Left common carotid artery plus branches (tissue), 1 donor: ENCODE measurements around a stretch of chr9.

DNA sequence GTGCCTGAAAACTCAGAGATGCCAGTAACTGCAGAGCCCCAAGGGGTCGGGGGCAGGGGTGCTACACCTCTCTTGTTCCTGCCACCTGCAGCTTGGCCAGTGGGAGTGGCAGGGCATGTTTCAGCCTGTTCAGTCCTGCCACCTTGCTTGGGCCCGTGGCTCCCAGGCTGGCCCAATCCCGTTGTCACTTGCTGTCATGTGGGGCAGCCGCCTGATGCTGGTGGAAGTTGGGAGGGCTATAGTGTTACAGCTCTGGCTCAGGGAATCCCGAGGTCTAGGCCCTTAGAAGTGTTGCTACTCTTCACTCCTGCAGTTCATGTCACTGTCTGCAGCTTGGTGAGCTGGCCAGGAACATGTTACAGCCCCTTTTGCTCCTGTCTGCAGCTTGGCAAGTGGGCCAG is 10.1 kb downstream of the FSD1L start:
- PRO-cap, result no peak

- PRO-cap, result no peak
Observed at GRCh38 chr9:105458358-105458916, 10.6 kb downstream of the FSD1L start.

DNA sequence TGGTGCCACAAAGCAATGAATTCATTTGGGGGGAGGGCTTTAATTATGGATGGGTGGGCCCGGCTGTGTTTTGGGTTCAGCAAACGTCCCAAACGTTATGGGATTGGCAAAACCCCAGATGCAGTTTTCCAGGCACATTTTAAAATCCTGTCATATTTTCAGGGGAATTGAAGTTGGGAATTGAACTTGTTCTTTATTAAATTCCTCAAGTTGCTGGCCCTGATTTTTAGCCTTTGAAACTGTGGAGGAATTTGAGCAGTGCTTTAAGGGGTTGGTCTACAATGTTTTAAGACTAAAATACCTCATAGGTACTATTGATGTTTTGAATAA is 558.4 kb upstream of the ZNF462 start:
- PRO-cap, result no peak

GRCh38 chr9:106675614-106676499 is 187.1 kb upstream of the ZNF462 start:
- PRO-cap, result no peak

- PRO-cap, result no peak
Observed at GRCh38 chr9:106755563-106756383, 107.2 kb upstream of the ZNF462 start.

DNA sequence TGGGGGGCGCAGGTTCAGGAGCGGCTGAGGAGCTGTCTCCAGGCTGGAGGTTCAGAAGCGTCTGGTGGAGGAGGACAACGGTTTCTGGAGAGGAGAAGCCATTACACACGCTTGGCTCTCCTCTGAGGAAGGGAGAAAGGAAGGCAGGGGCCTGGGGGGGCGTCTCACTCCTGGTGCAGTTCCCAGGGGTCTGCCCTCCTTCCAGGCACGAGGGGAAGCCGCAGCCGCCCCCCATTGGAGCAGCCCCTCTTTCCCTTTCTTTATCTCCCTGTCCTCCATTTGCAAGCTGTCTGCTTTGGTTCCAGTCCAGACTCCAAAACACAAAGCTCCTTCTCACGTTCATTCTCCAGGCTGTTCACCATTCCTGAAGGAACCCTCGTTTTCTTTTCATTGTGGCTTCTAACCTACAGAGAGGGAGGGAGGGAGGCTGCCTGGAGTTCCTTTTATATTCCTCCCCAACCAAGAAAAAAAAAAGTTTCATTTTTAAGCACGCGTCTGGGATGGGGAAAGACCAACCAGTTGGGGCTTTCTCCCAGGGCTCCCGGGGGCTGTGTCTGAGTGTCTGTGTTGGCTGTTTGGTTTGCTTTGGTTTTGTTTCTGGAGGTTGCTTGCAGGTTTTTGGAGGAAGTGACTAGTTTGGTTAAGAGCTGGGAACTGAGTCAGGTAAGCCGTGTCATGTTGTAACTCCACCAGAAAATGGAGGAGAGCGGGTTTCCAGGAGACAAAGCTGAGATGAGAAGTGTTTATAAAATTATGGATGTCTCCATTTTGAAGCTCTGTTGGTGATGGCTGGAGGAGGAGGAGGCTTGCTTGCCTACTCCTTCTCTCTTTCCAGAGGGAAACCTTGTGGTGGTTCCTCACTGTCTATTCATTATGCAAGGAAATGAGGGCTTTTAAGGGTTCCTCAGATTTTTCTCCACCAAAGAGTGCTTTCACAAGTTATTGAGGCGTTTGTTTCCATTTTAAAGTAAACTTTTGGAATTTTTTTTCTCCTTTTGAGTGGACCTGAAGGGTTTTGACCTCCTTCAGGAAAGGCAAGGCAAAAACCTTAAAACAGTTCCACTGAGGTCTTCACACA is 1.6 kb downstream of the ZNF462 start:
- PRO-cap, result no peak

DNA sequence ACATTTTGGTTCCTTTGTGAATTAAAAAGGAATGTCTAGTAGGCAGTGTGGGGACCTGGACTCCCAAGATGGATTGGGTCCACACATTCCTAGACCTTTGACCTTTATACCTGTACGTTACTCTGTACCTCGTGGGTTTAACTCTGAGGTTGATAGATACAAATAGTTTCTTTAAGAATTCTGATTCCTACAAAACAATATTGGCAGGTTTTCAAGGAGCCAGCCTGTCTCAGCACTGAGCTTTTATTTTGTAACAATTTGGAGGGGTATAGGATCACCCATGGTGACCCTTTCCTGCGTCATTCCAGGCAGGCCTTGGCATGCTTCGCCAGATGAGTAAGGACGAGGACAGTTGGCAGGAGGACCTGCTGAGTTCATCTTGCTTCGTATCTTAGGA is 17.8 kb downstream of the ZNF462 start:
- PRO-cap, result no peak

DNA sequence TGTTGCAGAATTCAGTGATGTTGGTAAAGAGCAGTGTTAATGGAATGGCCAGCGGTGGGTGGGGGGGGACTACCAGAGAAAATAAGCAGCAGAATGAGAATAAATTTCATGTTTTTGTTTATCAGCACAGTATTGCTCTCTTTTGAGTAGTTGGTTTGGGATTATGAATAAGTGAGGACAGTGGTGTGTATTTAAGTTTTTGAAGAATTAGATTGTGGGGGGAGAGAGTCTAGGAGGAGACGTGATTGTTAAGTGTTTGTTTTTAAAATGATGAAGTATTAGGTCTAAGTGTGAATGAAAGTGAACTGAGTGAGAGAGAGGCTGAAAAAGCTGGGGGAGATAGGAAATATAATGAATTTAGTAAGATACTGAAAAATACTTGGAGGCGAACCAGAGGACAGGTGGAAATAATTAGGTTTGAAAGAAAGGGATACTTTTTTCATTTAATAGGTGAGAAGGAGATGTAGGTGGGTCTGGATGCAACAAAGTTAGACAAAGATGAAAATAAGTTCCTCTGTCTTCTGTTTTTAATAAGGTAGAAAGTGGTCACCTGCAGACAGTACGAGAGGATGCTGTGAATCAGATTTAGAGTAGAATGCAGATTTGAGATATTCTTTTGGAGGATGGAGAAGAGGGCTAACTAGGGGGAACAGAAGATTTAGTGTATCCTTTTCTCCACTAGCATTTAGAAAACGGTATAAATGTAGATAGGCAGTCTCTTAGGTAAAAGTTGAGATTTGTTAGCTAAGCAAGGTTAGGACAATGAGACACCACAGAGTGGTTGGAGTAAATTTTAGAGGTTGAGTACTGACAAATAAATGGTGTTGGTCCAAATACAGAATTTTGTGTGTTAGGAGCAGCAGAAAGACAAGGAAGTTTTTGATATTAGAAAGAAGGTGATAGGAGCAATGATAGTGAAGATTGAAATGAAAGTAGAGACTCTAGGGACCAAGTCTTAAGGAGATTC is 12.2 kb downstream of the RAD23B start:
- PRO-cap, result no peak

GRCh38 chr9:107338458-107338937 is 55.4 kb downstream of the RAD23B start:
- PRO-cap, result no peak

DNA sequence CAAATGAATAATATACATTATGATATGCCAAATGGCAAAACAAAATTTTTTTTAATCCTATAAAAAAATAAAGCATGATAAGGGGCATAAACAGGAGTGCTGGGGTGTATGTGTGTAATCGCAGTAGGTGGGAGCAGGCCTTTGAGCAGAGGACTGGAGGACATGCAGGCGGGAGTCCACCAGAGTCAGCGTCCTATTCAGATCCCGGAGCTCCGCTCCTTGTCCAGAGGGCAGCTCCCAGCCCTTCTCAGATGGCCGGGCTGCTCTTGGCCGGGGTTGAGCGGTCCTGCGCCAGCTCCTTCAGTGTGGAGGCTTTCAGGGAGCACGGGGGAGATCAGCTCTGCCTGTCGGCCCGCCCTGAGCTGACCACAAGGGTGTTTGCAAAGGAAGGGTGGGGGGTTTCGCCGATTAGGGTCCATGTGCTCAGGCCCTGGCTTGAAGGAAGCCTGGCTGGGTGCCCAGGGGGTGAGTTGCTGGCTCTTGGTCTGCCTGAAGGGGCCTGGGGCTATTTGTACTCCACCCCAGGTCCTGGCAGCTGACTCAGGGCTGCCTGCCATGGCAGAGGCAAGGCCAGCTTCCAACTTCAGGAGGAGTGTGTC is 249.9 kb upstream of the KLF4 start:
- PRO-cap, result no peak

DNA sequence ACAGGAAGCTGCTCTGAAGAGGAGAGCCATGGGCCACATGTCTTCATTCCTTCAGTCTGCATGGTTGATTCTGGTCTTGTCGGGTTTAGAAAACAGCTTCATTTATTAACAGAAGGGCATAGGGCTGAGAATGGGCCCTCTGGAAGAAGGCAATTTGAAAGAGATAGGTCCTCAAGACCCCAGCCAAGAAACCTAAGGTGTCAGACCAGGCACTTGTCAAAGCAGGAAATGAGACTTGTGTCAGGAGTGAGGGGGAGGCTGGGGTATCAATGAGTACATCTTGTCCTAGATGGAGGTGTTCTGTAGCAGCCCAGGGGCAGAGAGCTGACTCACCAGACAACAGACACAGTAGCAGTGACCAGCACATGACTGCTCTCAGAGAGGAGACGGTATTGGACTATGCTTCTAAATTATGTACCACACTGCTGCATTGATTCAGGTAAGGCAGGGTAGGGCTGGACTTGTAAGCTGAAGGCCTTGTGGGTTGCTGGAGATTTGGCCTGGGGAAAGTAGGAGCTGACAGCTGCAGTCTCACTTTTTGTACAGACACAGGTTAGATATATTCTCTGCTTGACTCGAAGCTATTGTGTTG is 551.2 kb upstream of the KLF4 start:
- PRO-cap, result no peak

DNA sequence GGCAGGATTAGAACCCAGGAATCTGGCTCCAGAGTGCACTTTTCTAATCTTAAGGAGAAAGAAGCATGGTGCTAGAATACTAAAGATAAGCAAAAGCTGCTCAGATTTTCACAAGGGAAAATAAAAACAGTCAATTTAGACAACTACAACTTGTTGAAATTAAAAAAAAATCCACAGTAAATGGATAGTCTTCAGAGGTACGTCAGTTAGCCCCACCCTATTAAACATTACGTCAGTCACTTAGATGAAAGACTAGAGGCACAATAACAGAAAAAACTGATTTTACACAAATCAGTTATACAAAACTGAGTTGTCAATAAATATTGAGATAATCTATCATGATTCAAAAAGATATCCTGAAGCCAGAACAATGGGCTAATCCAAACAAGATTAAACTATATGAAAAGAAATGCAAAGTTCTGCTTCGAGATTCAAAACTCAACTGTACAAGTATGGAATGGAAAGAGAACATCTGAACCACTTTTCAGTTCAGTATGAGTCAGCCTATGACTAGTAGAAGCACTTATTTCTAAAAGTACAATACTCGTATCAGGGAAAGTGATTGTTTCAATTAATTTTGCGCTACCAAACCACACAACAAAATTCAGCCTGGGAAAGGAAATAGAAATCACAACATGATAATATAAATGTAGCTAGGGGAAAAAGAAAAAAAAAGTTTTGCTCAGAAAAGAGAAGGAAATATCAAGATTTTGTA is 9.2 kb downstream of the TMEM245 start:
- PRO-cap, result no peak

- PRO-cap, result no peak
Observed at GRCh38 chr9:109409824-109410597, 88.1 kb downstream of the PTPN3 start.

DNA sequence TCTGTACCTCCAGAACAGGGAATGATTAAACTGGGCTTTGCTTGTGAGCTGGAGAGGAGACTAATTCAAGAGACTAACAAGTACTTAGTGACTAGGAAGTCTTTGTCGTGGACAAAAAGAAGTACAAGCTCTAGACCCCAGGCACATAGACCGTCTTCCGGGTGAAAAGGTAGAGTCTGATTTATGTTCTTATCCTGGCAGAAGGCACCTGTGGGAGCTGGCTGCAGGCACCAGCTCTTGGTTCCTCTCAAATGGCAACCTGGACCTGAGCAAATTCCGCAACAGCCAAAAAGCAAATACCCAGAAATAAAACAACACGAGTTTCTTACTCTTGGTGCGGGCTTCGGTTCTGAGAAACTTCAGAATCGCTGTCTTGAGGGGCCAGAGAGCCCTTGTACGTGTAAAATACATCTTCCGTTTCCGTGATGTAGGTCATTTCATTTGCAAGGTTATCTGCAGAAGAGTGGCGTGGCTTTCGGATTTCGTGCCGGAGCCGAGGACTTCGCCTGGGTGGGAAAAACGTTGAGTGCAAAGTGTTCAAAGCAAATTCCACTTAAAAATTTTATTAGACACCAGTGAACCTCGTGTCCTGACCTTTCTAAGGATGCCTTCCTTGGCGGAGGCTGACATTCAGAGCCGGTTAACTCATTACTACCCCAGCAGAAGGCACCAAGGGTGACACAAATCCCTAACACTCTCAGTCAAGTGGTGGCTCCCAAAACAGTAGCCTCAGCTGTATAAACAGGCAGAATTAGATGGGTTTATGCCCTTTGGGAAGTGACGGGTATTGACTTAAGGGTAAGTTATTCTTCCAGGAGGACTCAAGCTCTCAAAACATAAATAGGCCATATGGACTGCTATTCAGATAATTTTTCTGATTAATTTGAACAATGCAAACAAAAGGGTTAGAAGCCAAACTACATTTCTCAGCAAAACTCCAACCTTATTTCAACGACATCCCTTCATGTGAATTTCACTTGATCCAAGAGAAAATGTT is 77.7 kb downstream of the PTPN3 start:
- PRO-cap, result no peak

DNA sequence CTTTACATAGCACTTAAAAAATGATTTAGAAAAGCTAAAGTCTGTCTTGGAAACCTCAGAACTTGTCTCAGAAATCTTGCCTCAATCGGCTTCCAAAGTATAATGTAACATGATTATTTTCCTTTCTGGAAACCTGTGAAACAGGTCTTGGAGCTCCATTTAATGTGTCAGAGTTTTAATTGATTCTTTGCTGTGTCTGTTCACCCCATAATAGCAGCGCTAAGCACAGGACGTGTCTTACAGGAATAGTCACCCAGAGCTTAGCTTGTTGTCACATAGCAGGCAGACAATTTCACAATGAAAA is 40.2 kb upstream of the PTPN3 start:
- PRO-cap, result no peak

- PRO-cap, result no peak
Observed at GRCh38 chr9:109781610-109782402, 1.8 kb downstream of the PALM2AKAP2 start.

DNA sequence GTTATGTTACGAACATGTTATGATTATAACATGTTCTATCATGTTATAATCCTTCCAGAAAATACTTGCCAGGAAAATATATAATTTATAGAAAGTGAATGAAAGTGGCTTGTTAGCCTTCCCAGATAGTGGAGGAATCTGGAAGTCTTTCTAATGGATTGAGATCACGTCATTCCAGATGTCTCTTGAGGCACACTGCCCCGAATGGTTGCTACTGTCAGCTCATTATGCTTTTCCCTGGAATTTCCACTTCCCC is 81.4 kb downstream of the PALM2AKAP2 start:
- PRO-cap, result no peak

DNA sequence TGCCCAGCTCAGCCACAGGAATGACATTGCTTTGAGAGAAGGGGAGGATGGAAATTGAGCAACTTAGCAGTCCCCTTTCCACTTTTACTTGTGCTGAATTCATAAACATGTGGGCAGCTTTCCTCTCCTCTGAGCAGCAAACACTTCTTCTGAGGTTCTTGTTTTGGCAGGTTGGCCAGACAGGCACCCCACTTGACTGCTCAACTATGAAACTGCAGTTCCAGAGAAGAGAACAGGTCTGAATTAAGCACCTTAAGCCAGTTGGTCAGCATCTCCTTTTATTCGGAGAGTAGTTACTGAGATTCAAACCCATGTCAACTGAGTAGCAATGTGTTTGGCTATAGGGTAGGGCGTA is 134.4 kb downstream of the PALM2AKAP2 start:
- PRO-cap, result no peak

GRCh38 chr9:109971969-109972918 is 192.2 kb downstream of the PALM2AKAP2 start:
- PRO-cap, result no peak

- PRO-cap, result no peak
Observed at GRCh38 chr9:110169962-110170972, 37.7 kb downstream of the C9orf152 start.